ENCODE measurements around the gene N4BP1.

- PRO-cap = no peak
These were observed 21.7 kb downstream of the ORC6 start for GRCh38 chr16:46711186-46711488.

DNA sequence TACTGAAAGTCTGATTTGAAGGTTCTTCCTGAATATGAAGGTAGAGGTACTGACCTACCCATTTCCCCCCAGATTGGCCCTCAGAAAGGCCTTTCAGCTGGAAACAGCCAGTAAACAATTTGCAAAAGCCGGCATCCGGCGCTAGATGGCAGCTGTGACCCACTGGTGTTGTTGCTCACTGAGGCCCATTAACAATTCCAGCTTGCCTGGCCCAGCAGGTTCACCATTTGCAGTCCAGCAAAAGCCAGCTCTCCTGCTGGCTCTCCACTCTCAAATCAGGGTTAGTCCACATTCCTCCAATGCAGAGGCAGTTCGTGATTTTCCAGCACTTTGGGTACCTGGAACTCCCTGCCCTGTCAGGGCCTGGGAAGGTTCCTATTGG is 23.0 kb upstream of the C16orf87 start:
- PRO-cap = no peak

DNA sequence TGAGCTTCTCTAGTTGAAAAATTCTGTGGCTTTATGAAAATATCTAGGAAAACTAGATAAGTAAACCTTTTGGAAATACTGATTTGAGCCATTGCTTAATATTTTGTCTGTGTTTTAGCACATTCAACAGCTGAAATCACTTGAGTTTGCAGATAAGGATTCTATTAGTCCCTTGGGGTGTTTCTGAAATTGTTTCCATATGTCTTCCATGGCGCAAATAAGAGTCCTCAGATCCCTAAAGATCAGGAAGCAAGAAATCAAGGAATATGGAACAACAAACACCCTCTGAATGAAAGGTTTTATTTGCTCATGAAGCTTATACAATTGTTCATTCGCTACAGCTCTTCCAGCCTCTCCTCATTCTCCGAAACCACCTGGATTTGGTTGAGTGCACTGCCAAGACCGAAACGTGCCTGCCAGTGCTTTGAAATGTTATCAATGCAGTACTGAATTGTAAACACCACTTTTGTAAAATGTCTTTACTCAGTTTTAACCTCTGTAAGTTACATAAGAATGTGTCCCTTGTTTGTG is 7.8 kb upstream of the GPT2 start:
- PRO-cap = no peak

- PRO-cap = no peak
These were observed 5.8 kb downstream of the GPT2 start for GRCh38 chr16:46889926-46890319.

DNA sequence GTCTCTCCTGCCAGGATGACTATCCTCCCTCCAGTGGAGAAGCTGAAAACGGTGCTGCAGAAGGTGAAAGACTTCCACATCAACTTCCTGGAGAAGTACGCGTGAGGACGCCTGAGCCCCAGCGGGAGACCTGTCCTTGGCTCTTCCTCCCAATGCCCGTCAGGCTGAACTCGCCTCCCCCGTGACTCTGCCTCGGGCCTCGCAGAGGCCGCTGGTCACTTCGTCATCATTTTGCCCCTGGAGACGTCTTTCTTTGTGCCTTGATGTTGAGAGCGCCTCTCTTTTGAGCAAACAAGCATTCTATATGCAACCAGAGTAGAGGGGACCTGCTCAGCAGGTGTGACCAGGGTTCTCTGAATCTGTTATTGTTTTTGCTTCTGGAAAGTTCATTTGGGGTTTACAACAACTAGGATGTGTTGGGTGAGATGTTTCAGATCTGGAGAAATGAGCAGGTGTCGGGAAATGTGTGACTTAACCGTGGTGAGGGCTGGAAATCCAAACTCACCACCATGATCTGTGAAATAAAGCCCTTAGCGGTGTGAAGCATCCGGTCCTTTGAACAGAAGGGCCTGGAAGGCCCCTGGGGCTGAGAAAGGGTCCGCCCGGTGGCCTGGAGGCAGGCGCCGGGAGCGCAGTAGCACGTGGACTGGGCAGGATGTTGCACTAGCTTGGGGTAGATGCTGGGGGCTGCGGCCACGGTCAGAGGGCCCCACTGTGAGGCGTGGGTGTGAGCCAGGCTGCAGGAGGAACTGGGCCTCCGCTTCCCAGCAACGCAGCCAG is 44.4 kb downstream of the DNAJA2 start:
- PRO-cap = no peak

DNA sequence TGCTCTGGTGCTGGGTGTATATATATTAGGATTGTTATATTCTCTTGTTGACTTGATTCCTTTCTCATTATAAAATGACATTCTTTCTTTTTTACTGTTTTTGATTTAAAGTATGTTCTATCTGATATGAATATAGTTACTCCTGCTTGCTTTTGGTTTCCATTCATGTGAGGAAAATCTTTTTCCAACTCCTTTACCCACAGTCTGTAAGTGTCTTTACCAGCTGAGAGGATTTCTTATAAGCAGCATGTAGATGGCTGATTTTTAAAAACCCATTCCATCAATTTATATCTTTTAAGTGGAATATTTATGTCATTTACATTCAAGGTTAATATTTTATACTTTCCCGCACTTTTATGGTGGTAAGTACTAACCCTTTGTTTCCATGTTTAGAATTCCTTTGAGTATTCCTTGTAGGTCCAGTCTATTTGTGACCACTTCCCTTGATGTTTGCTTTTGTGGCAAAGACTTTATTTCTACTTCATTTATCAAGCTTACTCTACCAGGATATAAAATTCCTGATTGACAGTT is 153.4 kb upstream of the NETO2 start:
- PRO-cap = no peak

- PRO-cap = no peak
These were observed 101.3 kb downstream of the ITFG1 start for GRCh38 chr16:47359504-47359997.

- PRO-cap = no peak
These were observed 172.2 kb downstream of the PHKB start for GRCh38 chr16:47633264-47633792.

- PRO-cap = no peak
These were observed 318.5 kb downstream of the PHKB start for GRCh38 chr16:47779405-47780159.

- PRO-cap = no peak
These were observed 307.3 kb downstream of the ABCC12 start for GRCh38 chr16:47848390-47848963.

DNA sequence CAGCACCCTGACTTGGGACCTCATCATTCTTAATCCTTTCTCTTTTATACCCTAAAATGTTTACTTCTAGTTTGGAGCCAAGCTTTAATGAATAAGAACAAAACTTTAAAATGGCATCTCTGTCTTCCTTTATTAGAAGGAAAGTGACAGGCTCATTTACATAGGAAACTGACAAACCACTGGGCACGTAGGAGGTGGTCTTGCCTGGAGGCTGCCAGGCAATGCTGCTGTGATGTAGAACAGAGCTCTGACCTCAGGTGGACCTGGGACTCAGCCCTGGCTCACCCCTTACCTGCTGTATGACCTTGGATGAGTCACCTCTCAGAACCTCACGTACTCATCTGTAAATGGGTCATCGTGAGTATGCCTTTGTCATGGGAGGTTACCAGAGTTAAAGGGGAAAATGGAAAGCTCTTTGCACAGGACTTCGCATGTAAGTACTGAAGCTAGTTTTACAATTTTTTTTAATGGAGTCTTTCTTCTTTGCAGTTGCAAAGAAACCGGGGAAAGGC is 37.6 kb upstream of the LONP2 start:
- PRO-cap = no peak

DNA sequence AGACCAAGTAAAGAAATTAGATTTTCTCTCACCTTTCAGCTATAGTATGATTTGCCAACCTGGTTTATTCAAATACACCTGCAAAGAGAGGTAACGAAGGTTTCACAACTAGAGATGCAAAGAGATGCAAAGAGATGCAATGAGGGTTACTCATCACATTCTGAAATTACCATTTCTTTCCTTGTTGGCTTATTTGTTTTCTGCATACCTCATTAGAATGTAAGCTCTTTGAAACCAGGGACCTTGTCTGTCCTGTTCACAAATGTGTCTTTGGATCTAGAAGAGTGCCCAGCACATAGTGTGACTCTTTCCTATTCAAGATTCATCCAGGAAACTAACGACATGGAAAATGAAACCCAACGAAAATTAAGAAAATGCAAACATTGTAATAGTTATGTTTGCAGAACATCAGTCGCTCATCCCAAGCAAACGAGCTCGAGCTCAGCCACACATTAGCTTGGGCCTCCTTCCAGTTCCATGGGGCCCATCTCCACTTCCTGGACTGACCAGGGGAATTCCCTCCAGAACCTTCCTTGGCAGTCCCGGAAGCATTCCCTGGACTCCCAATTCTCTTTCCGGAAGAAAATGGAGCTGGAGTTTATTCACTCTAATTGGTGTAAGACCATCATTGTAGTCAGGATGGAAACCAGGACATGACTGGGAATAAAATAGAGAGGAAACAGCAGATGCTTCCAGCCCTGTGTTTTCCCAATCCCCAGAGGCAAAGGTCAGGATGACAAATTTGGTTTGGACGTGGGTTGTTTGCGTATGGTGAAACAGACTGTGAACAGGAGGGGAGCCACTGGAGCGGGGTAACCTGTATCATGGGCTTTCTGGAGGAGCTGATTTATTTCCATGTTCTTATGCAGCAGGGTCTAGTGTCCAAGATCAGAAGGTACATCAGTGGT is 8.7 kb upstream of the LONP2 start:
- PRO-cap = no peak

DNA sequence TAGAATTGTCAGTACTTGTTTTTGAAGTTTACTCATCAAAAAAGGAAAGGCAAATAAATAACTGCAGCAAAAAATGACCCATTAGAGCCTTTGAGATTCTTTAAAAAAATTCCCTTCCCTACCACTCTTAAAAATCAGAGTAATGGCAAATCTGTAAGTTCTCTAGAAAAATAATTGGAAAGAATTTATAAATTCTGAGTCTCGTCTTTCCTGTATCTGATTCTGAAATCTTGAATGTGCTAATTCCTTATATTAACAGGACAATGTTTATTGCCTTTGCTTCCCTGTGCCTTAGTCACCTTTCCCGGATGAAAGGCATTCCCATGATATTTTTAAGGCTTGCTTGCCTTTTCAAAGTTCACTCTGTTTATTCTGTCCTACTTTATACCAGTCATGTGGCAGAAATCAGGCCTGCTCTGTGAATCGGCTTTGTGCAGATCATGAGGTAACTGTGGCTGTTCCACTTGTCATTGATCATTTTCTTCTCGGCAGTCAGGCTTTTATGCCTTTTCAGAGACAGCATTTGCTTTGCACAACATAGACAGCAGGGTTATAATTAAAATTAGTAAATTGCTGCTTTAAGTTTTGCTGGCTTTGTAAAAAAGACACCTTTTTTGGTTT is 28.7 kb upstream of the ABCC11 start:
- PRO-cap = no peak

DNA sequence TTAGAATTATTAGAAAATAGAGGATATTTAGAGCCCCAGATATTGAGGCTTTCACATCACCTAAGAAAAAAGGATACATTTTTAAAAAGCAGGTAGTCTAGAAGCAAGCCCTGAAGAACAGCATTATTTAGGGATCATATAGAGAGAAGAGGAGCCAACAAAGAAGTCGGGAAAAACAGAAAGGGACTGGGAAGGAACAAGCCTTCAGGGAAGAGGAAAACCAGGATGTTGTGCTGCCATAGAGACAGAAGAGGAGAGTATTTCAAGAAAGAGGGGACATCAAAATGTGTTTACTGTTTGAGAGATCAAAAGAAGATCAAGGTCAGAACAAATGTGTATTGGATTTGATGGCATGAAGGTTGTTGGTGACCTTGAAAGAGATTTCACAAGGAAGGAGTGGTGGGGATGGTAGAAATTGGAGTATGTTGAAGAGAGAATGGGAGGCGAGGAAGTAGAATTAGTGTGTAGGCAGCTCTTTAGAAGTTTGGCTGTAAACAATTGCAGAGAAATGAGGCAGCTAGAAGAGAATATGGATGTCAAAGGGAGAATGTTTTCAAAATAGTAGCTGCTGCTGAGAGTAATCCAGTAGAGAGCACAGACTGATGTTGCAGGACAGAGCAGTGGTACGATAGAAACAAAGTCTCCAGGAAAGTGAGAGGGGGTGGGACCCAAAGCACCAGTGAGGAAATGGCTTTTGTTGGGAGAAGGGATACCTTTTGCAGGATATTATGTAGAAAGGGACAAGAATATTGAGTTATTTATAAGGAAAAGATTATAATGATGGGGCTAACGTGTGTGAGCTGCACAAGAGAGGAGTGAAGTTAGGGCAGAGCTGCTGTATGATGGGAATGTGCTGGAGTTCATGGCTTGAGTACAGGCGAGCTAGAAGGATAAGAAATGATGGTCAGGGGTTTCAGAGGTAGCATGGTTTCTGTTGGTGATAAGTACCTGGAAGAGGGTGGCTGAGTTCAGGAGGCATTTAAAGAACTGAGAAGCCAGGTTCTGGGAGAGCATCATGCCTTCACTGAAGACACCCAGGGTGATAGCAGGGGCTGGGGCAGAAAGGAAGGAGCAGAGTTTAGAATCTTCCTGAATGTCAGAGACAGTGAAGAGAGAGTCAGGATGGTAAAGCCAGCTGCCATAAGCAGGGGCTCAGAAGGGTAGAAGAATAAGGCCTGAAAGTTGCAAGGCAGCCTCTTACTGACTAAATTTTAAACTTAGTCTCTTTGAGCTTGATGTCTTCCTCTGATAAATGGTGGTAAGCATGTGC is 45.8 kb downstream of the SIAH1 start:
- PRO-cap = no peak

DNA sequence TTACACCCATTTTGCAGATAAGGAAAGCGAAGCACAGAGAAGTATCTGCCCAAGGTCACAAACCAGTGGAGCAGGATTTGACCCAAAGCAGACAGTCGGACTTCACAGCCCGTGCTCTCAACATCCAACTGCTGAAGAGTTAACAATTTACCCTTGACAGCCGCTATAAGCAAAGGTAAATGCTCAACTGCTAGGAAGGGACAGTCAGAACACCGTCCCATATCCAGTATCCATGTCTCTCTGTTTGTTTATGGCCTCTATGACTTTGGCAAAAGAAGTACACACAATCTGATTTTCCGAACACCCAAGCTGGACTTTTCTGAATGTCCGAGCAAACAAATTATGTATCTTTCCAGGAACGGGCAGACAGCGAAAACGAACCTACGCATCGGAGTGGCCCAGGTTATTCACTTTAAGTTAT is 1.2 kb downstream of the SIAH1 start:
- PRO-cap = no peak

DNA sequence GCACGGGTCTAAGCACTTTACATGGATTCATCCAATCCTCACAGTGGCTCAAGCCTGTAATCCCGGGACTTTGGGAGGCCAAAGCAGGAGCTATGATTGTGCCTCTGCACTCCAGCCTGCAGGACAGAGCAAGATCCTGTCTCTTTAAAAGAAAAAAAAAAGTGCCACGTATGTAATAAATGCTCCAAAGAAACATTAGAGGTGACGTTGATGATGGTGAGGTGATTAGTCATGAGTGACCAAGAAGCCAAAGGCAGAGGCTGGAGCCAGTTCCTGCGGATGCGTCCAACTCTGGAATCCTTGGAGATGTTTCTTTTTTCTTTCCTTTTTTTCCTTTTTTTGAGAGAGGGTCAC is 59.3 kb upstream of the SIAH1 start:
- PRO-cap = no peak

GRCh38 chr16:48576706-48577295 is 33.2 kb downstream of the N4BP1 start:
- PRO-cap = no peak

- PRO-cap = unidirectional peak, plus-strand start at chr16:48609421; bidirectional peak, plus-strand start at chr16:48609940, minus-strand start at chr16:48609885; bidirectional peak, plus-strand start at chr16:48610310, minus-strand start at chr16:48610188
These were observed at the start of gene N4BP1 for GRCh38 chr16:48609360-48610433. N4BP1 (minus strand) TSS chr16:48610180.

DNA sequence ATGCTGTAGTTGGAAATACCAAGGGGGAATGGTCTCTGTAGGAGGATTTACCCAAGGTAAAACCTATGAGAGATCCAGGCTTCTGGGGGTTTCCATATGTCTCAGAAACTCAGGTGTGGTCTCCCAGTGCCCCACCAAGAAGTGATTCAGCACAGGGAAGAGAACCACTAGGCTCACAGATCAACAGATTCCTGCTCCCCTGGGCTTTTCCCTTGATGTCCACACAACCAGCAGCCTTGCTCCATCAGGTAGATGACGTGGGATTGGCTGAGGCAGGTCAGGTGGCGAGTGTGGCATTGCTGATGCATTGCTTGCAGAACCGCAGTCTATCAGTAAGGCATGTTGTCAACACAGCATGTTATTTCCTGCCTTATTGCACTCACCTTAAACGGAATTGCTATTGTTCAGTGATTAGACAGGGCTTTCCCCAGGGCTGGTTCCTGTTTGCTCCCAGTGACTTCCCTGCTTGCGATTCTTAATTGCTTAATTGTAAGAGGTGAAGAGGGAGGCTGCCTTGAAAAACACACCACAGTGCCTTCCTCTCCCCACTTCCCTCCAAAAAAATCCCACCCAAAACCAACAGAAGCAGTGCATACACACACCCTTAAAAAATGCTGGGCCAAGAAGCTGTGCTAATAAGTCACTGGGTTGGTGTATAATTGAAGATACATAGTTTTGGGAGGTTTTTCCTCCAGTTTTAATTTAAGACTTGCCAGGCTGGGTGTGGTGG is 1.8 kb upstream of the N4BP1 start:
- PRO-cap = no peak

DNA sequence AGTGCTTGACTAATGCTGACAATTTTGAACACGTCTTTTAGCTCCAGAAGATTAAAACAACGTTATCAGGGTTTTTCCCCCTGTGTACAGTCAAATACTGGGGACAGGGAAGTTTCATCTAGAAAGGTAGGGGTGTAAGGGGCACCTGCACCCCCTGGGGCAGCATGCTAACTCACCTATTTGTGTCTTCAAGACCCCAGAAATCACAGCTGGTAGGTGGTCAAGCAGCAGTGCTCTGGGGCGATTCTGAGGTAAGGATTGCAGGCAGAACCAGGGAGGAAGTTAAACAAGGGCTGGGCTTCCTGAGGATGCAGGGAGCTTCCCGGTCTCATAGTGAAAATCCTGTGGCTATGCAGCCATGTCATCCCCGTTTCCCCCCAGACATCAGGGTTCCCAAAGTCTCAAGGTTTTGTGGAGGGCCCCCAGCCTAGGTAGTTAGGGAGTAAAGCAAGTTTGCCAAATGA is 78.4 kb downstream of the C16orf78 start:
- PRO-cap = no peak